ENCODE results near the genes DCUN1D5, RAB39A and POU2AF1.

- RRBS = no CpG with 5 or more reads among the region's 33 CpGs
Measured at GRCh38 chr11:102831262-102832001, 12.0 kb downstream of the MMP3 start.

- RRBS = 5% methylated on average over 16 of the region's 59 CpGs
Measured at GRCh38 chr11:103091705-103092728, at the start of gene DCUN1D5. TSS of gene DCUN1D5 (minus strand) at chr11:103092160.

DNA sequence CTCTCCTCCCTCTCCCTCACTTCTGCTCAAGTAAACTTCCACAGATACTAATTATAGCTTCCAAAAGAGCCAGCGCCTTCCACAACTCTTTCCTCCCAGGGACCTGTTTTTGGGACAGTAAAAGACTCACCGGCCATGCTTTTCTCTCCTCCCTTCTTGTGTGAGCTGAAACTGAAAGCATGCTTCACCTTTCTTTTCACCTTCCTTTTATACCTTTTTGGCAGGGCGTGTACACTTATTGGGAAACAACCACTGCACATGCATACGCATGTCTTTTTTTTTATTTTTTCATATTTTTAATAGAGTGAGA lies 26.2 kb upstream of the CARD16 start:
- RRBS = no CpG with 5 or more reads among the region's 4 CpGs

DNA sequence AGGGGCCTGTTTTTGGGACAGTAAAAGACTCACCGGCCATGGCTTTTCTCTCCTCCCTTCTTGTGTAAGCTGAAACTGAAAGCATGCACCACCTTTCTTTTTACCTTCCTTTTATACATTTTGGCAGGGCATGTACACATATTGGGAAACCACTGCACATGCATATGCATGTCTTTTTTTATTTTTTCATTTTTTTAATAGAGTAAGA lies 38.3 kb downstream of the CARD18 start:
- RRBS = no CpG with 5 or more reads among the region's 1 CpG

DNA sequence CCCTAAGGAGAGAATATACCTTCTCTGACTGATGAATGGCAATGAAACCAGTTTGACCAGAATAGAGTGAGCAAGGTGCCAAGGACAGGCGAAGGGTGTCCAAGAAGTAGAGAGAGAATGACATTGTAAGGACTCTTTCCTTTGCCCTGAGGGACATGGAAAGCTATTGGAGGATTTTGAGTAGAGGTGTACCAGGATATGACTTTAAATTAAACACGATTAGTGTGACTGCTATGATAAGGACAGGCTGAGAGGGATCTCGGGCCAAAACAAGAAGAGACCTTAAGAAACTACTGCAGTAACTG lies 179.9 kb downstream of the MSANTD4 start:
- RRBS = no CpG with 5 or more reads among the region's 3 CpGs

DNA sequence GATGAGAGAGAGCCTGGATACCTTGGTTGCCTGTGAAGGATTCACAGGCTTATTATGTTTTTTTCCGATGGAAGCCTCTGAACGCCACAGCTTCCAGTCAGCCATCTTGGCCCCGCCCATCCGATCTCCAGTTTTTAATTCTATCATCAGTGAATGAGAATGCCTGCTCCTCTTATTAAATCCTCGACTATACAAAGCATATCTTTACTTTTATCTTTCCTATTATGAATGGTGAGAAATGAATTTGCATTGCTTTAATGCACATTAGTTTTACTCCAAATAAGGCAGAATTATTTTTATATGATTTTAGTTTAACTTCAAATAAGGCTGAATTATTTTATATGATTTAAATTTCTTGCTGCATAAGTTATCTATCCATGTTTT lies 61.1 kb downstream of the MSANTD4 start:
- RRBS = no CpG with 5 or more reads among the region's 5 CpGs

GRCh38 chr11:106091217-106091975 lies 13.9 kb downstream of the AASDHPPT start:
- RRBS = no CpG with 5 or more reads among the region's 5 CpGs

GRCh38 chr11:107928330-107928727 lies at the start of gene RAB39A:
TSS of gene RAB39A (plus strand) at chr11:107928448.
- RRBS = 1% methylated on average over 12 of the region's 45 CpGs

GRCh38 chr11:108260744-108261153 lies 37.9 kb downstream of the ATM start:
- RRBS = no CpG with 5 or more reads among the region's 25 CpGs

- RRBS = no CpG with 5 or more reads among the region's 2 CpGs
Measured at GRCh38 chr11:108572252-108572483, 21.4 kb downstream of the EXPH5 start.

- RRBS = no CpG with 5 or more reads among the region's 5 CpGs
Measured at GRCh38 chr11:108934847-108935407, 270.1 kb downstream of the DDX10 start.

DNA sequence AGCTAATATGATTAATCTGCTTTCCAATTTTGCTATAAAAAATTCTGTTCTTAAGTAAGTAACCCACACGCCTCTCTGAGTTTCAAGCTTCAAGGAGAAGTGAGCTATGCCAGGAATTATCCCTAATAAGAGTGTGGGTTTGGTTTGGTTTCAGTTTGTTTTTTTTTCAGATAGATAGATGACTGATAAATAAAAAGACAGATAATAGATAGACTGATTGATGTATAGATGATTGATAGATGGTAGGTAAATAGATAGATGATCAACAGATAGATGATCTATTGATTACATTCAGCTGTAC lies 29.6 kb upstream of the ZC3H12C start:
- RRBS = no CpG with 5 or more reads among the region's 1 CpG

GRCh38 chr11:110095301-110095895 lies 2.2 kb downstream of the ZC3H12C start:
- RRBS = no CpG with 5 or more reads among the region's 7 CpGs

- RRBS = no CpG with 5 or more reads among the region's 2 CpGs
Measured at GRCh38 chr11:110264739-110264952, 31.8 kb downstream of the RDX start.

- RRBS = no CpG with 5 or more reads among the region's 11 CpGs
Measured at GRCh38 chr11:111302957-111304026, 4.9 kb downstream of the POU2AF3 start.

DNA sequence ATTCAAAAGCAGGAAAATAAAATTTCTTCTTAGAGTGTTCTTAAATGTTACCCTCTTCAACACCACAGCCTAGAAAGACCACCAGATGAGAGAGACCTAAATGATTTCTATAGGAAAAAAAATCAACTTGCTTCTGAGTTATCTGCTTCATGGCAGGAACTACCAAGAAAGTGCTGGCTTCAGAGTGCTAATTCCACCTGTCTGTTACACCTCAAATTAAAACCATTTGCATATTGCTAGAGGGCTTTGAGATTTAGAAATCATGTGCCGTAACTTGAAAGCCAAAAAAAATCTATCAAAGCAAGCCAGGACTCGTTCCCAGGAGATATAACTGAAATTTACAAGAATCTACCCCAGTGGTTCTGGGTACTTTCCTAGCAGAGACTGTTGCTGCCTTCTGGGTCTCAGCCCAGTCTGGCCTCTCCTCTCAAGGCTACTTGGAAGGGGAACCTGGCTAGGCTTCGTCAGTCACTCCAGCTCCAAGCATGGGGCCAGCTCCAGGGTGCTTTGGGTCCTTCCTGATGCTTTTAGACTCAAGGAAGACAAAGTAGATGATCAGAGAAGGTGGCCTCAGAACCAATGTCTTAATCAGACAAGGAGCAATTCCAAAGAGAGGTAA lies 31.4 kb downstream of the POU2AF3 start:
- RRBS = no CpG with 5 or more reads among the region's 3 CpGs

DNA sequence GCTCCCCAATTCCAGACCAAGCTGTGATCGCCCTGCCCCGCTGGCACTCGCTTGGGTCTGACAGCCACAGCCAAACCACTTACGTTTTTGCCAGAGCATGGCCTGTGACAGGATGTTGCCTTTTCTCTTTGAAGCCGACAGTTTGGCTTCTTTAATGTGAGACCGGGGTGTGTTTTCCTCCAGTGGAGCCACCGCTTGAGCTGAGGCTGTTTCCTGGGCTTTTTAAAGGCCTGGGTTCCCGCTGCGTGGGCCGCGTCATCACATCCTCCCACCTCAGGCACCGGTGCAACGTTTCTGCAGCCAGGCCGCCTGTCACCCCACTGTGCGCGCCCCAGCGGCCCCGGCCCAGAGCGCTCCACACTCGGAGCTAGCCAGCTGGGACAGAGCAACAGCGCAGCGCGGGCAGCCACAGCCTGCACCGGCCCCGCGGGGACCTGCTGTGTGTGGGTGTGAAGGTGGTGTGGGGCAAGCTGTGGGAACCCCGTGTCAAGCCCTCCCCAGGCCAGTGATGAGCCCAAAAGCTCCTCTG lies at the start of gene POU2AF1:
POU2AF1 (minus strand) TSS at position 197 of the 529 bp plus-strand sequence.
- RRBS = 92% methylated on average over 15 of the region's 27 CpGs

- RRBS = no CpG with 5 or more reads among the region's 7 CpGs
Measured at GRCh38 chr11:111439028-111439500, 60.0 kb upstream of the POU2AF1 start.

DNA sequence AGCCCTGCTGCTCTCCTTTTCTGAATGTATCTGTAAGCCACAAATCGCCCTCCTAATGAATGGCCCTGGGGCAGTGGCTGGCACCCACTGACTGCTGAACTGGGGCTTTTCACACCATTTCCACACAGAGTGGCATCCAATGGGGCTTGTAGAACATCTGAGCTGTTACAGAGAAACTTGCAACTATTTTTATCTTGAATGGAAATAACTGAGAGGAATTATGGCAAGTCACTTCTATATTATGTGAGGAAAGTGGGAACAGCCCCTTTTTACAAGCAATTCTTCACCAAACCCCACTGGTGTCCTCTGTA lies 29.4 kb downstream of the PPP2R1B start:
- RRBS = no CpG with 5 or more reads among the region's 1 CpG